Metastatic Liver Carcinoma in the Lung (tissue), 2 donors: ENCODE data around the gene NR2E1.

- PRO-cap, 2 experiments, result no peak in any of the 2 experiments
Measured at GRCh38 chr6:105310232-105311524, 92.2 kb downstream of the PREP start.

GRCh38 chr6:105600150-105600898, 197.4 kb upstream of the PREP start:
- PRO-cap, 2 experiments, result no peak in any of the 2 experiments

DNA sequence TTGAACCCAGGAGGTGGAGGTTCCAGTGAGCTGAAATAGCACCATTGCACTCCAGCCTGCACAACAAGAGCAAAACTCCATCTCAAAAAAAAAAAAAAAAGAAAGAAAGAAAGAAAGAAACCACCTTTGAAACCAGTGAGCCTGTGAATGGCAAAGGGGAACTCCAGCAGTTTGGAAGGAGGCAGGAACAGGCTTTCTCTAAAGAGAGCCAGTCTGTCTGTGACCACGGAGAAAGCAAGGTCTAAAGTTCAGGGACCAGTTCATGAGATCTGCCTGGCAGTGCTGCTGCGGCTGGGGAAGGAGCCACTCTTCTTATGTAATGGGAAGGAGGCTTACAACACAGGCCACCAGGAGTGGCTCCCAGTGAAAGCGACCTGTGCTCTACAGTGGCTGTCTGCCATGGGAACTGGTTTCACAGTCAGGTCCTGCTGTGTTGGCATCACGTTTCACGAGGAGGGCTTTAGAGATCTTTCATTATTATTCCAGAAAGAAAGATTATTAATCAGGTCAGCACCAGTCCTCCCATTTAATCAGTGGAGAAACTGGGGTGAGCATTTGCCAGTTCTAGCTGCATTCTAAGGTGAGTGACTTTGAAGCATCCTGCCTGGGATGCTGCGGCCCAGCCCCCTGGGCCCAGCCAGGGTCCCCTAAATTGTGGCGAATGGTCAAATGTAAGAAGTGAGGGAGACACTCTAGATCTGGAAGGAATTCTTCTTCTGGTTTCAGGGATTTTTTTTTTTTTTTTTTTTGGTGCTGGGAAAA, 291.8 kb upstream of the PRDM1 start:
- PRO-cap, 2 experiments, result no peak in any of the 2 experiments

DNA sequence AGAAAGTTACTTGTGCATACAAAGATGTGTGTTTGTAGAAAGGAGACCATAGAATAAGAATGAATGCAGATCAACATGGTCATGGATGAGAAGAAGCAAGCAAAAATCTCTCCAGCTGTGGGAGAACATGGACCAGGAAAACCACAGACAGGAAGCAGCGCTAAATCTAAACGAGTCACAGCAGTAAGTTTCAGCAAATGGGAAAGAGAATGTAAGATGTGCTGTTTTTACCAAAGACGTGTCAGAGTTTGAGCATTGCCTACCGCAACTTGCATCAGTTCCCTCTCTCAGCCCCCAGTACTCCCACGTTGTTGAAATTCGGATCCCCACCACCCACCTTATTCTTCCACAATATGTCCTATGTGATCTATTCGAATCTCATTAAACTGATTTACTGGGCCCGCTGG, 59.4 kb upstream of the PRDM1 start:
- PRO-cap, 2 experiments, result no peak in any of the 2 experiments

DNA sequence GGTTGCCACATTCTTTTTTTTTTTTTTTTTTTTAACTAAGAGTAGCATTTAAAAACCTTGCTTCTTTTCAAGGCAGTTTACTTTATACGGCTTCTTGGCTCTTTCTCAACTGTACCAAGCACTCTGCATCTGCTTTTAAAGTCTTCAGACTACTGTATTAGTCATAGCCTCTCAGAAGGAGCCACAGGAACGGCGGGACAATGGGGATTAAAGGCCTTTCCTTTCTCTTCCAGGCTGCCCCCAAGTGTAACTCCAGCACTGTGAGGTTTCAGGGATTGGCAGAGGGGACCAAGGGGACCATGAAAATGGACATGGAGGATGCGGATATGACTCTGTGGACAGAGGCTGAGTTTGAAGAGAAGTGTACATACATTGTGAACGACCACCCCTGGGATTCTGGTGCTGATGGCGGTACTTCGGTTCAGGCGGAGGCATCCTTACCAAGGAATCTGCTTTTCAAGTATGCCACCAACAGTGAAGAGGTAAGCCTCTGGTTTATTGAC, 1.9 kb downstream of the PRDM1 start:
- PRO-cap, 2 experiments, result no peak in any of the 2 experiments

DNA sequence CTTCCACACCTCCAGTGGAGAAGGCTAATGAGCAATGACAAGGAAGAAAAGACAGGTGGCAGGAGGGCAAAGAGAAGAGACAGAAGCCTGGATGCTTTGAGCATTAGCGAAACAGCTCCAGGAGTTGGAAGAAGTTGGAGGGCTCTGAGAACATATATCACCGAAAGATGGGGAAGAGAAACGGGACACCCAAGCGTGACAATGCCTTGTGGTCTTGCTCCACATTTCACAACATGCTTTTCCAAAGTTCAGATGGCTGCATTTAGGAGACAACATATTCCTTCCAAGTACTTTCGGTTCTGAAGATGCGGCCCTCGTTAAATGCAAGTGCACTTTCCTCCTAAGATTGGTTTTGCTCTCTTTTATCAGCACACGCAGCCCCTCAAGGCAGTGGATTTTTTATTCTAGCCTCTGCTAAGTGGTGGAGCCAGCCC, 69.3 kb downstream of the PRDM1 start:
- PRO-cap, 2 experiments, result no peak in any of the 2 experiments

- PRO-cap, 2 experiments, result no peak in any of the 2 experiments
Measured at GRCh38 chr6:106916972-106917479, 57.5 kb downstream of the CD24 start.

DNA sequence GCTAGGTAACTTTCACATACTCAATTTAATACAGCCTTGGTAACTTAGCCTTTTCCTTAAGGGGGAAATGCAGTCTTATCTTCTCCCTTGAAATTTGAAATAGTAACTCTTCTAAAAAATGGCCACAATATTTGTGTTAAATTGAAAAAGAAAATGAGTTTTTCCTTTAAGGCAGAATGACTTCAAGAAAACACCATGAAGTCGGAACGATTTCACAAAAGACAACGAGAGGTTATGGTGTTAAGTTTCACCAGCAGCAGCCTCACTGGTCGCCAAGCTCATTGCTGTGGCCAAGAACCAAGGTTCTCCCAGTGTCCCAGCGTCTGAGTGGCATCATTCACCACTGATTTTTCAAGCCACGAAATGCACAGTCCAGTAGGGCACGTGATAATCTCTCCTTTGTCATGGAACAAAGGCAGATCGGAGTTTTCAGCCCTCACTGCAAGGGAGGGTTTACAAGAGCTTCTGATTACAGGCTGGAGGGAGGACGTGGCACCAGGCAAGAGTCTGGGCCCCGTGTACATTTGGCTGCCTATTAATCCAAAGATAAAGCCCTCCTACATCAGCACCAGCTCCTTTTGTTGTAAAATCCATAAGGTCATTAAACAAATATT, 2.1 kb downstream of the CD24 start:
- PRO-cap, 2 experiments, result no peak in any of the 2 experiments

DNA sequence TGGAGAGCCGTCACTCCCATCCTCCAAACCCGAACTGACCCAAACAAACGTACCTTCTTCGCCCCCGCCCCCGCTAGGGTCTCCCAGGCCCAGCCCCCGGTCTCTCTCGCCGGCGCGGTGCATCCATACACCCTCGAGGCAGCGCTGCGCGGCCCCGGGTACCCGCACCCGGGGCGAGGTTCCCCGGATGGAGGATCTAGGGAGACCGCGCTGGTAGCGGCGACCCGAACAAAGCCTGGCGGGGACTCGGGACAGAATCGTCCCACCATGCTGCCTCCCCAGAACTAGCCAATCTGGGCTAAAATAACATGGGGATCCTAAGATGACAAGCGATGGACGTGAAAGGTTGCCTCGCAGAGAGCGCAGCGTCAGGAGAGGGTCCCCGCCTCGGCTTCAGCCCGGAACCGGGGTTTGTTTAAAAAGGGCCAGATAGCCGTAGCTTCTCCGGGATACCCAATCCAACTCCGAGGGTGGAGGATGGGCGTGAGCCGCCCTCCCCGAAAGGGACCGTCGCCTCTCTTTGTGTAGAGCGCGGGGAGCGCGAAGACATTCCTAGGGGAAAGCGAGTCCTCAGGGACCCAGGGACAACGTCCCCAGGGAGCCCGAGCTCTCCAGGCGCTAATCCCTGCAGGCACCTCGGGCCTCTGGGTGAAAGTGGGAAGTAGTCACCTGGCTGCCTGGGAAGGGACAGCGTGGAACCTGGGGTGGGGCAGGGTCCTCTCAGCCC, 749 bp downstream of the CD24 start:
- PRO-cap, 2 experiments, result peak in 1 of 2 experiments; most common plus-strand start position 527 of the sequence (in 1); most common minus-strand start position 403 of the sequence (in 1)

DNA sequence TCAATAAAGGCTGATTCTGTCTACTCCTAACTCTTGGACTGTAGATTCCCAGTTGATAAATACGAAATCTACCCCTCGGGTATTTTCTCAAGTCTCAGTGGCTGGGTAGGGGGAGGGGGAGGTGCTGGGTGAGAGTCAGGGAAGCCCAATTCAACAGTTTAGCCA, 703 bp upstream of the BEND3 start:
- PRO-cap, 2 experiments, result no peak in any of the 2 experiments

- PRO-cap, 2 experiments, result no peak in any of the 2 experiments
Measured at GRCh38 chr6:107679226-107679823, 144.8 kb downstream of the SCML4 start.

DNA sequence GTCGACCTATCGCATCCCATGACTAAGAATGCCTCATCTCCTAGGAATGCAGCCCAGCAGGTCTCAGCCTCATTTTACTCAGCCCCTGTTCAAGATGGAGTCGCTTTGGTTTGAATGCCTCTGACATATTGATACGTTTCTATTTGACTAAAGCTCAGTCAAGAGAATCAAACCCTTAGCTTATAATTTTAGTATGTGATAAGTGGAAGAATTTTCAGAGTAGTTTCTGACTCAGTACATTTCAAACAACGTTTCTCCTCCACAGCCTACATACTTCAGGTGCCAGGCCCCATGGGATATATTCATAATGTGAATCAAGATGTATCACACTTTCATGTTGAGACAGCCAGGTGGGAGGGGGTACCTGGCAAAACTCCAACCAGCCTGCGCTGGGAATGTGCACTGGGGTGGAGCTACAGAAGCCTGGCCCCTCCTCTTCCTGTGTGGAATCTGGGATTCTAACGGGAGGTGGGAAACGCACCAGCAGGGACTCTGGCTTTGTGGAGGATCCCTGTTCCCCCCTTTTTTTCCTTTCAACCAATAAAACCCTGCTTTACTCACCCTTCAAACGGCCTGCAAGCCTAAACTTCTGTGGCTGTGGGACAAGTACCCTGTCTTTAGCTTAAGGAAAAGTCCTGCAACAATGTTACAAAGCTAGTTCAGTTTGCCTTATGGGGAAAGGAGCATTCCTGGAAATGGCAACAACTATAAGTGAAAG, 6.8 kb upstream of the SEC63 start:
- PRO-cap, 2 experiments, result no peak in any of the 2 experiments

GRCh38 chr6:108165433-108166310, at the start of gene NR2E1:
Gene NR2E1, plus strand, starts transcription at chr6:108166022.
- PRO-cap, 2 experiments, result no peak in any of the 2 experiments

- PRO-cap, 2 experiments, result no peak in any of the 2 experiments
Measured at GRCh38 chr6:108363122-108363599, 68.3 kb downstream of the AFG1L start.

- PRO-cap, 2 experiments, result no peak in any of the 2 experiments
Measured at GRCh38 chr6:108578364-108579465, 18.0 kb downstream of the FOXO3 start.

DNA sequence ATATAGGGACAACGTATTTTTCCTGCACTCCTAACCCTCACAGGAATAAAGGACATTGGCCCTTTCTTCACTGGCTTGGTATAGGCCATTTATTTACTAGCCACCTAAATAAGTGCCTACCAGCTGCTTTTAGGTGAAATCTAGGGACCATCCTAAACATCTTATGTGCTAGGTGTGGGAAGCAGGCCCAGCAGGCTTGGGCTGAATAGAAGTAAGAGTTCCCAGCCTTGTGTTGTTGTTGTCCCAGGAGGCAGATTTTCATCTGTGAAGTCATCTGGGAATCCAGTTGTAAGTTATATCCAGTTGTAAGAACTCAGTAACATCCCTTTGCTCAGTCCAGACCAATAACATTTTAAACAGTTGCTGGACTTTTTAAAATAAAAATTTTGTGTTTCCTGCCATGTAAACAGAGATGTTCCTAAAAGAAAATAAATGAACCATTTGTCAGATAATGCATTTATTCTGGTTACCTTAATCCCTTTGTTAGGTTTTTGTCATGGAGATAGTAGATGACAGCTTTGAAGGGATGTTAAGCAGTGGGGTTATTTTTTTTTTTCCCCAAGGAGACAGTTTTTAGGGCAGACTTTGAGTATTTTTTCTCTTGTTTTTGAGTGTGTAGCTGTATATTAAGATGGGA, 21.5 kb downstream of the FOXO3 start:
- PRO-cap, 2 experiments, result no peak in any of the 2 experiments

GRCh38 chr6:108590666-108591904, 30.4 kb downstream of the FOXO3 start:
- PRO-cap, 2 experiments, result peak in 1 of 2 experiments; most common plus-strand start chr6:108591558 (in 1)

GRCh38 chr6:108592448-108593482, 32.0 kb downstream of the FOXO3 start:
- PRO-cap, 2 experiments, result no peak in any of the 2 experiments

DNA sequence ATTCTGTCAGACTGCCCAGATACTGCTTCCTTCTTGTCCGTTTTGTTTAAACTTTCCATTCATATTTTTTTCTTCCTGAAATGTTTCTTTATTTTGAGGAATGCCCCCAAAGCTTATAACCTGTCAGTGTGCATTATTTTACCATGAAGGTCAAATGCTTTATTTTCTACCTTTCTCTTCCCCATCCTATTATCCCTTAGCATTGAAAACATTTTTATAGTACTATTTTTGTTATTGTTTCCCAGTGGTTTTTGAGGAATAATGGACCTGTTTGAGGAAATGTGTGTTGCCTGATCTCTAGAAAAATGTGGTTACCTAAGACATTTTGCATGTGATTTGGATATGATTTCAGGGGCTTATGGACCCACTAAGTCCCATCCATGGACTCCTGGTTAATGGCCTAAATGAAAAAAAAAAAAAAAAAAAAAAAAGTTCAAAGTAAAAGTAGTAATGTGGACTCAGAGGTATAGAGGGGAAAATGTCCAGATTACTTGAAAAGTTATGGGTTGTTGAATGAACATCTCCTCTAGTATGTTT, 35.3 kb downstream of the FOXO3 start:
- PRO-cap, 2 experiments, result no peak in any of the 2 experiments

- PRO-cap, 2 experiments, result no peak in any of the 2 experiments
Measured at GRCh38 chr6:108620820-108621694, 60.3 kb downstream of the FOXO3 start.